PC-3 (cell line): Measurements from ENCODE around the genes MRPL33 and PLB1.

GRCh38 chr2:27771215-27772390 is at the start of gene MRPL33:
TSS of gene MRPL33 (plus strand) at chr2:27771719.
- RAMPAGE, long total RNA = start-site peak on the plus strand at chr2:27771733-27771769, 1,659 and 586 reads in 2 replicates

DNA sequence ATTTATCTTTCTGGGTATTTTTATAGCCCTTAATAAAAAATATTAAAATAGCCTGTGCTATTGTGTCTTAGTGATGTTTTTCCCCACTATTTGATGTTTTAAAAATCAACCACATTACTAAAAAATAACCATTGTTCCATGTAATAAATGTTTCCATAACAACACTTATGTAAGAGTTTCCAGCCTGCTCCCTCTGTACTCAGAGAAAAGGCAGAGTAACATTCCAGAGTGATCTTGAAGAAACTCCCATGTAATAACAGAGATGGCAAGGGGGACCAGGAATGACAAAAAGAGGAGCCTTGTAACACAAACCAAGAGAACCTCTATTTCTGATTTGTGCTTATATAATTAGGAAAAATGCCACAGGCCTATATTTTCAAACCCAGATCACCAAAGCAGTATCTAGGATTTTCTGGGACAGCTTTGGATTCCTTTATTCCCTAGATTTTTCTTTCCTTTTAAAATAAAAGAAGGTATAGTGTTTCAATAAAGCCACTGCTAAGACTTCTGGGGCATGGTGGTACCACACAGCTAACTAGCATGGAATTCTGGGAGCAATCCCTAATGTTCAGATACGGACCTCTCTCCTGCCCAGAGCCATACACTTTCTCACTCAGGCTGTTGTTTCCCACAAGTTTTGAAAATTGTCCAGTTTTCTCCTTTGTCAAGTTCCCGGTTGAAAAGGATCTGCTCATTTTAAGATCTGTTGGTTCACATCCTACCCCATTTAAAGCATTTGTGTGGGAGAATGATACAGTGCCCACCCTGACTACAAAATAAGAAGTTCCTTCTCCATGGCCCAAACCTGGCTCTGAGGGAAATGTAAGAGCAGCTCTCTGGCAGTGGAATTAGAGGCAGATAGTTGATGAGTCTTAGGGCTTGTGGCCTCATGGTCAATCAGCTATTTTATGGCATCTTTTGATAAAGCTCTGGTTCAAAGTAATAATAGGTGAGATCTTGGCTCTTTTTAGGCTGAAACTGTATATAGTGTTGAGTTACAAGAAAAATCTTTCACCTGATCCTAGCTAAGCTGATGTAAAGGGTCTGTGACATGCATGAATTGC is 8.5 kb downstream of the MRPL33 start:
- RAMPAGE, long total RNA = no peak

- RAMPAGE, long total RNA = no peak
These were observed 449 bp downstream of the BABAM2 start for GRCh38 chr2:27890919-27891437.

- RAMPAGE, long total RNA = no peak
These were observed 71.1 kb upstream of the FOSL2 start for GRCh38 chr2:28321486-28322007.

GRCh38 chr2:28333623-28334250 is 58.9 kb upstream of the FOSL2 start:
- RAMPAGE, long total RNA = no peak

DNA sequence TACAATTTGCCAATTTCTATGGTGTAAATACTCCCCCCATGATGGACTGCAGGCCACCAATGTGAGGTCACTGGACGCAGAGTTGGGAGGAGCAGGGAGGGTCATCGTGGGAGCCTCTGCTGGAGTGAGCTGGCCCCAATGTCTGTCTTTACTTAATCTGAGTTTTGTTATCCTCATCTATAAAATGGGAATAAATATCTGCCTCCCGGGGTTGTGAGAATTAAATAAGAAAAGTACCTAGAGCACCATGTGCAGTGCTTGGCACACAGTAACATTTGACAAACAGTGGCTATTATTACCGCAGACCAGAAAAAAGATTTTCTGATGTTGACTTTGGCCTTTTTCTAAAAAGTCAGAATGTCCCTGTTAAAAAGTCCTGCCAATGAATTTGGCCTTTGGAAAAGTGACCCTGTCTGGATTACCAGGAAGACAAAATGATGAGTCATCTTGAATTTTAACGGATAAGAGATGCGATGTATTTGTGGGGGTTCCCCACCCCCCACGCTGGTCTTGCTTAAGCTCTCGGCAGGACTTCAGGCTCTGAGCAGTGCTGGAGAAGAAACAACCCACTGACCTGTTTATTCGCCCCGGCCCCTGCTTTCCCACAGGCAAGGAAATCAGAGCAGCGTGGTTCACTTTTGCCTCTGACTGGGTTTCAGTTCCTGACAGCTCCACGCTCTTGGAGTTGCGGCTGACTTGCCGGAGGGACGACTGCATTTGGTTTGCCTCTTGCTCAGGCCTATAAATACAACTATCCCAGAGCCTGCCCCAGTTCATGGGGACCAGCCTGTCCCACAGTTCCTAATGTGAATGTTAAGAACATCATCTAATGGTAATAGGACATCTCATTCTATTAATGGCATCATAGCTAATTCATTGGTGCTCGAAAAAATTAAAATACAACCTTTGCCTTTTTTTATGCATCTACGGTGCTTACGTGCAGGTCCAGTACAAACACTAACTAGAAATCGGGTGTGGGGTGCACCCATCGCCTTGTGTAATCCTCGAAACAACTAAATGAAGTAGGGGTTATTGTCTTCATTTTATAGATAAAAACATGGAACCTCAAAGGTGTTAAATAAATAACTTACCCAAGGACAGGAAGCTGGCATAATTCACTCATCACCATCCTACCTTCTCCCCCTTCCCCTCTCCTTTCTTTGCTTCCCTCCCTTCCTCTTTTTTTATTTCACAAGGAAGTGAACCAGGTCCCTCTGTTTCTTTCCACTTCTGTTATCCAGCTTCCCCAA is 50.1 kb upstream of the FOSL2 start:
- RAMPAGE, long total RNA = no peak

DNA sequence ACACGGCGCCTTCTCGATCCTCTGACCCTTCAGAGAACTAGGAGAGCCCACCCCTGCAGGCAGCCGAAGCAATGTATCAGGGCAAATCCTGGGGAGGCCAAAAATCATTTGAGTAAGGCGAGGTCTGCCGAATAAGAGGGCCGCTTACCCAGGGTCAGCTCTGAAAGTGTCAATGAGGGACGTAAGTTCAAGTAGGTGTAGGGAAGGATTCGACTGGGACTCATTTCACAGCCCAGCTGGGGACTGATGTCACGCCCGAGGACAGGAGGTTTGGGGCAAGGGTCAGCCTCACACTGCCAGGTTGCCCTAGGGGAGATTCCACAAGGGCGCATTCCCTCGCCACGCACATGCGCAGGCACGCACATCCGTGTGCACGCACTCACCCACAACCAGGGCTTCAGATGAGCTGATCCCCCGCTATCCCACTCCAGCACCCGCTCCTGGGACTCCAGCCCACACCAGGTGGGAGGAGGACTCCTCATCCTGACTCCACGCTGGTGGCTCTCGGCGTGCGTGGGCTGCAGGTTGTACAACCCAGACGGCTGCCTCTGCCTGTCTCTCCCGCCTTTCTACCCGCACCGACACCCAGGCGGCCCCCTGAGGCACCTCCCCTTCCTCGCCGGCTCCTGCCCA is 48.0 kb upstream of the FOSL2 start:
- RAMPAGE, long total RNA = no peak

DNA sequence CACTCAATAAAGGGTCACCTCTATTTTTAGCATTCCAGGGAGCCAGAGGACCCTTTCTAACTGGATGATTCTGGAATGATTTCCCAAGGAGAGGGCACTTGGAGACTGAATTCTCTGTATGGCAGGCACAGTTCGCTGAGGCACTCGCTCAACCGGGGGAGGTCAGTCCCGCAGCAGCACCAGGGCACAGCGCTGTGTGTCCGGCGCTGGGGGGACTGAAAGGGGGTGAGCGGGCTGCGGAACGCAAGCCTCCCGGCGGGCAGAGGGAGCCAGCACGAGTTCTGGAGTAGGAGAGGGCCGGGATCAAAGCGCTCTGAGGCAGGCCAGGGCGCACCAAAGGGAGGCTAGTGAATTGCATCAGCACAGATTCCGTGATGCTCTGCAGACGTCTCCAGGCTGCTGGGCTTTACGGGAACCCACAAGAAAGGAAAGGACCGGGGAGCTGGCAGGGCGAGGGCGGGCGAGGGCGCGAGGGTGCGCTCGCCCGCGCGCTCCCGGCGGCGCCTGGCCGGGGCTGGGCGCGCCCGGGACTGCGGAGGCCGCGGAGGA is 2.6 kb upstream of the FOSL2 start:
- RAMPAGE, long total RNA = no peak

DNA sequence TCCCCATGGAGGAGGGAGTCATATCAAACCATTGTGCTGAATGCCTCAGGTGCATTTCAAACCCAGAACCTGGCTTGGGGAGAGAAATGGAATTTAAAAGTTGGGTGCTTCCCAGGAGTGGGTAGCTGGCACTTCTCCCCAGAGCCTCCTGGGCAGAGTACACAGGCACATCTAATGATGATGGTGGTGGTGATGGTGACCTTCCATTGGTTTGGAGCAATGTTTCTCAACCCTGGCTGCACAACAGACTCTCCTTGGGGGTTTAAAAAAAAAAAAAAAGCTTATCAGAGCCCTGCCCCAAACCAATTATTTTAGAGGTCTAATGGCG is 8.3 kb downstream of the FOSL2 start:
- RAMPAGE, long total RNA = no peak

- RAMPAGE, long total RNA = no peak
These were observed 43.1 kb downstream of the FOSL2 start for GRCh38 chr2:28435570-28436407.

GRCh38 chr2:28471017-28471255 is 24.9 kb upstream of the PLB1 start:
- RAMPAGE, long total RNA = no peak

- RAMPAGE, long total RNA = no peak
These were observed 24.6 kb upstream of the PLB1 start for GRCh38 chr2:28471256-28471605.

GRCh38 chr2:28495709-28496398 is at the start of gene PLB1:
TSS of gene PLB1 (plus strand) at chr2:28496060.
- RAMPAGE, long total RNA = no peak

DNA sequence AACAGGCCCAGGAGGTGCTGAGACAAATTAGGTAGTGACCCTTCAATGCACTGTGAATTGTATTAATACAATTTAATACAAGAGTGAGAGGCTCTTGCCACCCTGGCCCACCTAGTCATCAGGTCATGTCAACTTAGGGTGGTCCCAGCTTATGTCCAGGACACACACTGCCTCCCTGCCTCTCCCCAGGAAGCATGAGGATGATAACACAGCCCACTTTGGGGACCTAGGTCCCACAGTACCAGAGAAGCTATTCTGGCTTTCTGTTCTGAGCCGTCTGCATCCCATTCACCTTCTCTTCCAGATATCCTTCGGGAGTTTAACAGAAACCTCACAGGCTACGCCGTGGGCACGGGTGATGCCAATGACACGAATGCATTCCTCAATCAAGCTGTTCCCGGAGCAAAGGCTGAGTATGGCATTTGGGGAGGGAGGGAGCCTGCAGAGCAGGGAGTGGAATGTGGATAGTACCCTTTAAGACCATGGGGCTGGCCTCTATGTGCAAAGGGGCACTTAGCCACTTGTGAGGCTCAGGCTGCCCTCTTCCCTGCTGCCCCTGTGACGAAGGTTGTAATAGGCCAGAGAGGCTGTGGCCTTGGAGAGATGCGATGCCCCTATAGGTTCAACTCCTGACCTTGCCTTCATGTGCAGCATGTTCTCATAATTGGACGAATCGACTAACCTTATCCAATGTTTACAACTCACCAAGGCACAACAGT is 102.6 kb downstream of the PLB1 start:
- RAMPAGE, long total RNA = no peak

- RAMPAGE, long total RNA = no peak
These were observed 124.7 kb upstream of the PPP1CB start for GRCh38 chr2:28626616-28627657.

- RAMPAGE, long total RNA = no peak
These were observed 102.2 kb upstream of the PPP1CB start for GRCh38 chr2:28649420-28649896.

- RAMPAGE, long total RNA = no peak
These were observed 35.2 kb upstream of the PPP1CB start for GRCh38 chr2:28716221-28716986.

DNA sequence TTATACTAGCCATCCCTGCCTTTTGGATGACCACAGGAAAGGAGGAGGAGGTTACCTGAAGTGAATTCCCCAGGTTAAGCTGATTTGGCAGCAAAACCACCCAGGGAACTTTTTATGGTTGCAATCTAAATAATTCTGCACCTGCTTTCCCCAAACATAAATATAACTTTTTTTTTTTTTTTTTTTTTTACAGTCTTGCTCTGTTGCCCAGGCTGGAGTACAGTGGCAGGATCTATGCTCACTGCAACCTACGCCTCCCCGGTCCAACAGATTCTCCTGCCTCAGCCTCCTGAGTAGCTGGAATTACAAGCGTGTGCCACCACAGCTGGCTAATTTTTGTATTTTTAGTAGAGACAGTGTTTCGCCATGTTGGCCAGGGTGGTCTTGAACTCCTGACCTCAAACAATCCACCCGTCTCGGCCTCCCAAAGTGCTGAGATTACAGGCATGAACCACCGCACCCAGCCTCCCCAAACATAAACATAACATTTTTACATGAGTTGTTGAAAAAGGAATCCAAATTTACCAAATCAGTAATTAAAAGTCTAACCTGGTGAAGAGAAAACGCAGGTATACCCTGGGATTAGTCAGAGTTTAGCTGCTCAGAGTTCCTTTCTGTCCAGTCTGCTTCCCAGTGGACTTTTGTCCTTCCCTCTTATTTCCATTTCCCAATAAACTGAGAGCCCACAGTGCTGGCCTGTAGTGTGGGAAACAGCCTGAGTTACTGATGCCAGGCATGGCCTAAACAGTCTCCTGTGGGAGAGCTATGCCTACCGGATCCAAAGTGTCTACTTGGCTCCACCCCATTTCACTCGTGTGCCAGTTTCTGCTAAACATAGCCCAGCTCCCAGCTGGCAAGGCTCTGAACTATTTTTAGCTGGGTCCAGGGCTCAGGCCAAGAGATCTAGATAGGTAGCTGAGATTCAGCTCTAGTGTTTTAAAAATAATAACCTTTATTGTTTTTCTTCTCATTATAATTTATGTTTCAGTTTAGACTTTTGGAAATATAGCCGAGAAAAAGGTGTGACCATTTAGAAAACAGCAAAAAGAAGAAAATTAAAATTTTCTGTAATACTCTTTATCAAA is 15.8 kb upstream of the PPP1CB start:
- RAMPAGE, long total RNA = no peak

DNA sequence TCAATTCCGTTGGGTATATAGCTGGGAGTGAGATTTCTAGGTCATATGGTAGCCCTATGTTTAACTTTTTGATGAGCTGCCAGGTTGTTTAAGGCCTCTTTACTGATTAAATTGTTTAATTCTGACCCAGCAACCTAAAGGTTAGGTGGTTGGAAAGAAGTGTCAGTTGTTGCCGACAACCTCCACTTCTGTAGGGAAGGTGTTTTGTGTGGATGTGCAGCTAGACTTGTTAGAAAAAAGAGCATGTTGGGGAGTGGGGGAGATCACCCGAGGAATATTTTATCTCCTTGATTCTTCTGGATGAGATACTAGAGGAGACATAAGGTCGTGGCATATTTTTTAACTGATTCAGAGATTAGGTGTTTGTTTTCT is 5.7 kb downstream of the PPP1CB start:
- RAMPAGE, long total RNA = no peak

DNA sequence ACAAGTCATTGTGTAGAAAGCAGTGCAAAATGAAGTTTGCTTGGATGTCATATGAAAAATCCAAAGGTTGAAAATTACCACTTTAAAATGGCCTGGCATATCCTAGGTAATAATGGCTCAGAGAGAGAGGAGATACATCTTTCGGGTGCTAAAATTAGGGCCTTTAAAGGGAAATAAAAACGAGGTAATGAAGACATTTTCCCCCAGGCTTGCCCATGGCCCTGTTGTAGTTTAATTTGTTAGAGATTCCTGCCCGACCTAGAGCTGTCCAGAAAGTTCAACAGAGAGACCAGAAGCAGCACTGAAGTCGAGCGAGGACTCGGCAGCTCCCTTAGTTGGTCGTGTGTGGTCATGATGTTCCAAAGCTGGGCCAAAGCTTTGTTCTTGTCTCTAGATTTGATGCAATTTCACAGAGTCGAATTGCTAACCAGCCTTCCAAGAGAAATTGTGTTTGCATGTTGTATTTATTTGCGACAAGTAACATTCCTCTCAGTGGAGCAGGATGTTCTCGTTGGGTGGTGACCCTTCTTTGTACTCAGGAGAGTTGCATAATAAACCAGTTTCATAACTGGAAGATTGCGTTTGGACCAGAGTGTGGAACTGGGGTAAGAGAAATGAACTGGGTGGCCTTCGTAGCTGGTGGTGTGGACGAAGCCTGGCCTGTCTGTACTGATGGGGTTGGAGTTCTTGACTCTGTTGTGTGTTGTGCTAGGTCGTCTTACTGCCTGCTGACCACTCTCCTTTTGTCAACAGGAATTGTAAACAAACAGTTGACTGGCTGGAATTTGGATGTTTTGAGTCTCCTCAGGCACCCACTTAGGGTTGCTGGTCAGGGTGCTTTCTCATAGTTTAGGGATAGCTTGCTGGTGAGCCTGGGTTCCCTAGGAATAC is 29.2 kb upstream of the TOGARAM2 start:
- RAMPAGE, long total RNA = no peak